Mucosa of descending colon (tissue), 1 donor: ENCODE measurements around the gene ZNF732.

- PRO-cap = unidirectional peak, plus-strand start at chr4:212578
Measured at GRCh38 chr4:212349-212960, 88.2 kb downstream of the ZNF718 start.

- PRO-cap = no peak
Measured at GRCh38 chr4:304893-305799, at the start of gene ZNF732. Gene ZNF732, minus strand, starts transcription at chr4:305474.

DNA sequence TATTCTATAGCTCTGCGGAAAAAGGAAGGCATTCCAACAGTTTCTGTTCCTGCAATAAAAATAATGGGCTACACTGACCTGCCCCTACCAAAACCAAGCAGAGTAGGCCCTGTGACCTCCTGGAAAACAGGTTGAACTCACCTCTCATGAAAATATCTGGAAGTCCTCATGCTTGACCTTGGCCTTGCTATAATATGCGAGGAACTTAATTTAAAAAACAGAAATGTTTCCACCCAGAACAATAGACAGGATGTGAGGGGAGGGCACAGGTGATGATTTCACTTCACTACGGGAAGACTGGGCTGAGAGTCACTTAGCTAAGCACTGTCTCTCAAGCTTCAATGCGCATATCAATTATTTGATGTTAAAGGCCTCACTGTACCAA, 26.1 kb downstream of the ZNF721 start:
- PRO-cap = no peak

DNA sequence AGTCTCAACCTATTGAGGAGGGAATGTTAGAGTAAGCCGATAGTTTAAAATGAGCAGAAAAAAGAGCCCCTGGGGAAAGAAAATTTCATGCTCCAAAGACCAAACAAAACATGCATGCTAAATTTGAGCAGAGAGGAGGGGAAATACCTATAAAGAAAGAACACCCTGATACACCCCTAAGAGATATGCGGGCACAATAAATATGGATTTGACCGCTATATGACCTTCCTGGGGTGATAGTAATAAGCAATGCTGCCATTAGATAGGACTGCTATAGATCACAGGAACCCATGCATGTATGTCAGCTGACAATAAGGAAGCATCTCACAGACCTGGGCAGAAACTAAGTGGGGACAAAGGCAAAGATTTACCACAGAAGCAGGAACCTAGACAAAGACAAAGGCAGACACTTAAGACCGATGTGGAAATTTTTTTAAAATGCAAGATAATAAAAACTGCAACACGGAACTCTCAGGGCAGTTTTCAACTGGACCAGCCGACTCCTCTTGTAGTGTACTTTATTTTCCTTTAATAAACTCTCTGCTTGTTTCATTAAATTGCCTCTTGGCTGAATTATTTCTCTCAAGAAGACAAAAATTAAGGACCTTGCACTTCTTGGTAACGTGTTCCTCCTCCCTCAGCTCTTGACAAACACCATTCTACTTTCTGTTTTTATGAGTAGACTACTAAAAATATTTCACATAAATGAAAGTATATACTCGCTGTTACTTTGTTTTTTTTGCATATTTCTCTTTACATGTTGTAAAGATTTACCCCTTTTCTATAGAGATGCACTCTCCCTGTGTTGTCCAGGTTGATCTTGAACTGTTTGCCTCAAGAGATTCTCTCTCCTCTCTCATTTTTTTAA, 21.1 kb downstream of the ZNF721 start:
- PRO-cap = no peak

DNA sequence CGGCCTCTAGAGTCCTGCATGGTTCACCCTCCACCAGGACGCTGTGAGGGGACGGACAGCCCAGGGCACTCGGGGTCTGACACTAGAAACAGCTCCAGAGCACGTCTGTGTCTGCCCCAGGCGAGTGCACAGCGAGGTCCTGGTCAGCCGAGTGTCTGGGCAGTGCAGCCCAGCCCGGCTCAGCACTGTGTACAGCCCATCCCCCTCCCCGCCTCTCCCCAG, 8.1 kb downstream of the ATP5ME start:
- PRO-cap = unidirectional peak, plus-strand start at position 108 of the sequence

GRCh38 chr4:672222-672653, 1.8 kb downstream of the ATP5ME start:
- PRO-cap = no peak

GRCh38 chr4:679658-680069, 5.3 kb downstream of the MYL5 start:
- PRO-cap = no peak

DNA sequence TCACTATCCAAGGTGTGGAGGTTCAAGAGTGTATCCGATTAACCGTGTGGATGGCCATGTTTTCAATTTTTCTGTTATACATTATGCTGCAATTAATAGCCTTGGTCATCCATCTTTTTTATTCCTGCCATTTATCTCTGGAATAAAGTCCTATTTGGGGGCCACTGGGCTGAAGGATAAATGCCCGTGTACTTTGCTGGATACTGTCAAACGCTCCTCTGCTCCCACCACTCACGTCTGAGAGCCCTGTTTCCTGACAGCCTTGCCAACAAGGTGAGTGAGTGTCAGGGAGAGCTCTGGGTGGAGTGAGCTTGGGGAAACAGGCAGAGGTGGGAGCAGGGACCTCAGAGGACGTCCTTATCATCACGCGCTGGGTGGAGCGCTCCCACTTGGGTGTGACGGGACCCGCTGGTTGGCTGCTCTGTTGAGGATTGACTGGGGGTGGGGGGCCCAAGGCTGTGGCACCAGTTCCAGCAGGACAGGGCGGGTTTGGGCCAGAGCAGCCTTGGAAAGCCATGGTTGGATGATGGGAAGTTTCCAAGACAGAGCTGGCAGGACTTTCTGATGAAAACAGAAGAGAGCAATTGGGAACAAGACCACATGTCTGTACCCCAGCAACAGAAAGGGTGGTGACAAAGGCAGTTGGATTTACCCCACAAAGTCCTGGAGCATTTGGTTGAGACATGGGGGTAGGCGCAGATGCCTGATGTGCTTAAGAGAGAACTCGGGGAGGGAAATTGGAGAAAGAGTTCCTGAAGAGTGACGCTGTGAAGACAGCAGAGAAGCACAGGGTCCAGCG, 3.1 kb upstream of the PCGF3 start:
- PRO-cap = no peak

- PRO-cap = no peak
Measured at GRCh38 chr4:723283-723562, 17.6 kb downstream of the PCGF3 start.

GRCh38 chr4:723563-724445, 18.2 kb downstream of the PCGF3 start:
- PRO-cap = no peak

DNA sequence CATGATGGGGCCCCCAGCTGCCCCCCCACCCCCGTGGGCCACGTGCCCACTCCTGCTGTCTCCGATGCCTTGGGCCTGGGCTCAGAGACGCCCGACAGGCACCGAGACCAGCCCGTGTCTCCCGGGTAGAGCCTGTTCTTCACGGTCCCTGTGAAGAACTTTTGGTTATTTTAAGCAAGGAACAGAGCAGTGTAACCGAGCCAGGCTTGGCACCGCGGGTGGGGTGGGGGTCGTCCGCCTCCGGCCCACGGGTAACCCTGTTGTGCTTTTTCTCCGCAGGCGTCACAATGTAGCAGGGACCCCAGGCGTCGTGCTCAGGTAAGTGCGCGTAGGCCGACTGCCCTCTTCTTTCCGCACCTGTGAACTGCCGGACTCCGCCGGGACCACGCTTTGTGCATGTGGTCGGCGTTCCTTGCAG, 24.7 kb downstream of the PCGF3 start:
- PRO-cap = no peak

GRCh38 chr4:760202-761285, 54.9 kb downstream of the PCGF3 start:
- PRO-cap = no peak

DNA sequence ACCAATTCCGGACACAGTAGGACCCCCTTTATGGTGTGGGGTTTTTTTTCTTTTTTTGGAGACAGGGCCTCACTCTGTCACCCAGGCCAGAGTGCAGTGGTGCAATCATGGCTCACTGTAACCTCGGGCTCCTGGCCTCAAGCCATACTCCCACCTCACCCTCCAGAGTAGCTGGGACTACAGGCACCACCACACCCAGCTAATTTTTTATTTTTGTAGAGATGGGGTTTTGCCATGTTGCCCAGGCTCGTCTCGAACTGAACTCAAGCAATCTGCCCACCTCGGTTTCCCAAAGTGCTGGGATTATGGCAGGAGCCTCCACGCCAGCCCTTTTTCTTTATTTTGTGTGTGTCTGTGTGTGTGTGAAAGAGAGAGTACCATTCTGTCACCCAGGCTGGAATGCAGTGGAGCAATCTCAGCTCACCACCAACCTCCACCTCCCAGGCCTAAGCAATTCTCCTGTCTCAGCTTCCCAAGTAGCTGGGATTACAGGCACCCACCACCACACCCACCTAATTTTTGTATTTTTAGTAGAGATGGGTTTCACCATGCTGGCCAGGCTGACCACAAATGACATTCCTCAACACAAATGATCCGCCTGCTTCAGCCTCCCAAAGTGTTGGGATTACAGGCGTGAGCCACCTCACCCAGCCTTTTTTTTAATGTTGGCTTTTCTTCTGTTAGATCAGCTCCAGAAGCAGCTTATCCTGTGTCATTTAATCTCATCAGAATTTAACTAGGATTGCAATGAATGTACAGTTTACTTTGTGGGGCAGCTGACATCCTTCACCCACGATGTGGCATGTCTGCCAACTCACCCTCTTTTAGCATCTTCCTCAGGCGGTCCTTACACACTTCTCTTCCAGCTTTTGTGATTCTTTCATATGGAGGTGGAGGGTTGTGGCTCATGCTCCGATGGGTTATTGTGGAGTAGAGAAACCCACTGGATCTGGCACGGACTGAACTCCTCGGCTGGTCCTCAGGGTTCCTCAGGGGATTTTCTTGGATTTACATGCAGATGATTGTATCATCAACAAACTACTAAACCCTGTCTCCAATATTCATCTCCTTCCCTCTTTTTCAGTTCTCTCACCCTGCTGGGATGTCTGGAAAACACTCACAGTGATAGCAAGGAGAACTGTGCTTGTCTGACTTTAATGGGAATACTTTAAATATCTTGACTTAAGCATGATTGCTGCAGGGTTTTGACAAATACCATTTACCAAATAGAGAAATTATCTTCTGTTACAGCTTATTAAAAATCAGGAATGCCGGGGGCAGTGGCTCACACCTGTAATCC, 50.3 kb downstream of the CPLX1 start:
- PRO-cap = no peak

DNA sequence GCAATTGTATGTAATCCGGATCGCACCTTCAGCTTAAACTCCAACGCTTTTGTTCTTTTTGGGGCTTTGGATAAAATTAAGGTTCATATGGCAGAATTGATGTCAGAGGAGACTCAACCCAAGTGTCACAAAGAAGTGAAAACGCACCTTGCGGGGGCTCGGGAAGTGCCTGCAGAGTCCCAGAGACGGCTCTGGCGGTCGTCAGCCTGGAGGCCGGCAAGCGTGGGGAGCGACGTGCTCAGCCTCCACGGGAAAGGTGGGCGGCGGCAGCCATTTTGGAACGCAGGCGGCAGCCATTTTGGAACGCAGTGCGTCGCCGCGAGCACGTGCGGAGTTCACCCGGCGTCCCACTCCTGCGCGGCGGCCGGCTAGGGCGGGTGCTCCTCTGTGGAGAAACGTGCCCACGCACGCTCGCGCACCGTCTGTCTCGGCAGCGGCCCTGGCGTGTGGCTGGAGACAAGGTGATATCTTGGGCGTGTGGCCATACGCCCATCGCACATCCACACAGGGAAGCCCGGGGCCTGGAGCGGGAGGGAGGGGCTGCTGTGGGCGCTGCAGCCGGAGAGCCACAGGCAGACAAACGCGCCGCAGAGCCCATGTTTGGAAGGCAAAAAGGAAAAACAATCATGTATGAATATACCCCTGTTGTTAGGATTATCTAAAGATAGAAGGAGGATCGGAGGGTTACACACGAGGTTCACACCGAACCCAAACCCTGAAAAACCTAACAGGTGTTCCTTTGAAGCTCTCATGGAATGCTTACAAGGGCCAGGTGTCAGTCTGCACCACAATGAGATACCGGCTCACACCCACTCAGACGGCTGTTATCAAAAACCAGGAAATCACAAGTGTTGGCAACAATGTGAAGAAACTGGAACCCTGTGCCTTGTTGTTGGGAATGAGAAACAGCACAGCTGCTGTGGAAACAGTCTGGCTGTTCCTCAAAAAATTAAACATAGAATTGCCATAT, 21.0 kb downstream of the CPLX1 start:
- PRO-cap = no peak

DNA sequence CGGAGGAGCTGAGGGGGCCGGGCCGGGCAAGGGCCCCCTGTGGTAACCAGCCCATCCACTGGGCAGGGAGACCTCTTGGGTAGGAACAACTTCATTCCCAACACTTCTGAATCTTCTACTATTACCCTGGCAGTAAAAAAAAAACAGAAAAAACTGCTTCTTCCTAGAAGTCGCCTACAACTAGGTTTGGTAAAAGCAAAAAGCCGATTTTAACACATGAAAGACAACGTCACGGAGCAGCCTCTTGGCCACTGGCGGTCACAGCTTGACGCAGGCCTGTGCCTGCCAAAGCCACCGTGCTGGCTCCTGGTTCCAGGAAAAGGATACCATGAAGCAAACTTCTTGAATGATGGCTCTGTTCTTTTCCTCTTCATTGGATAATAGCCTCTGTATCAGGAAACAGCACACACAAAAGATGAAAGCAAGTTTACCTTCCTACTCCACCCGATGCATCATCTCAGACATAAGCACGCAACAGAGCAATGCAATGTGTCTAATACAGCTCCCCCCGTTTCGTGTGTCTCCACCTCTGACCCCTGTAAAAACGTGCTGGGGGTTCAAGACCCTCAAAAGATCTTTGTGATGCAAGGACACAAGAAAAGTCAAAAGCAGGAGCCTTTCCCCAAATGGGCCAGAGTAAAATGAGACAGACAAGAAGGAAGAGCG, 19.6 kb downstream of the GAK start:
- PRO-cap = unidirectional peak, minus-strand start at position 325 of the sequence

GRCh38 chr4:958811-959844, 14.2 kb downstream of the DGKQ start:
- PRO-cap = no peak

DNA sequence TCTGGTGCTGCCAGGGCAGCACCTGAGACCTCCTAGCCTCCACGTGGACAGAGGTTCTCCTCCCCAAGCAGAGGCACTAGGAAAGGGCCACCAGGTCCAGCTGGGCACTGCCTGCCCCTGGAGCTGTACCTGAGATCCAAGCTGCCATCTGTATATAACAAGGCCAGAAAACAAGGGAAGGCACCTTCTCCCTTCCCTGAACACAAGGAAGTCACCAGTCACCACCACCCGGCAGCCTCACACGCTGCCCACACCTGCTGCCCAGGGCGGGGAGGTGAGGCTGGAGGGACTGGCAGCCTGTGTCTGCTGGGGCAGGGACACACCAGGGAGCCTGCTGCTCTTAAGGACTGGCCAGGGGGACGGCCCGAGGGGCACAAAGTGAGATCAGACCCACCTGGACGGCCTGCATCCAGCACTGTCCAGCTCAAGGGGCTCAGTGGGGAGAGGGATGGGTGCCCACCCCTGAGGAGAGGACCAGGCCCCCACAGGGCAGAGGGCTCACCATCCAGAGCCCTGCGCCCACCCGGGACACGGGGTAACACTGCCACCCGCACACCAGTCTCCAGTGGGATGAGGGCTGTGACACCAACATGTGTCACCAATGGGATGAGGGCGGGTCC, 13.4 kb downstream of the DGKQ start:
- PRO-cap = no peak

- PRO-cap = no peak
Measured at GRCh38 chr4:997204-997969, 4.2 kb upstream of the SLC26A1 start.

- PRO-cap = no peak
Measured at GRCh38 chr4:1025176-1025805, 13.9 kb downstream of the FGFRL1 start.

- PRO-cap = no peak
Measured at GRCh38 chr4:1027162-1027935, 15.9 kb downstream of the FGFRL1 start.